Karpas-422 (cell line): ENCODE measurements around a stretch of chr22.

GRCh38 chr22:17086238-17086987 is 1.6 kb downstream of the IL17RA start:
- PRO-cap, result no peak
- RAMPAGE, long total RNA, result no peak

DNA sequence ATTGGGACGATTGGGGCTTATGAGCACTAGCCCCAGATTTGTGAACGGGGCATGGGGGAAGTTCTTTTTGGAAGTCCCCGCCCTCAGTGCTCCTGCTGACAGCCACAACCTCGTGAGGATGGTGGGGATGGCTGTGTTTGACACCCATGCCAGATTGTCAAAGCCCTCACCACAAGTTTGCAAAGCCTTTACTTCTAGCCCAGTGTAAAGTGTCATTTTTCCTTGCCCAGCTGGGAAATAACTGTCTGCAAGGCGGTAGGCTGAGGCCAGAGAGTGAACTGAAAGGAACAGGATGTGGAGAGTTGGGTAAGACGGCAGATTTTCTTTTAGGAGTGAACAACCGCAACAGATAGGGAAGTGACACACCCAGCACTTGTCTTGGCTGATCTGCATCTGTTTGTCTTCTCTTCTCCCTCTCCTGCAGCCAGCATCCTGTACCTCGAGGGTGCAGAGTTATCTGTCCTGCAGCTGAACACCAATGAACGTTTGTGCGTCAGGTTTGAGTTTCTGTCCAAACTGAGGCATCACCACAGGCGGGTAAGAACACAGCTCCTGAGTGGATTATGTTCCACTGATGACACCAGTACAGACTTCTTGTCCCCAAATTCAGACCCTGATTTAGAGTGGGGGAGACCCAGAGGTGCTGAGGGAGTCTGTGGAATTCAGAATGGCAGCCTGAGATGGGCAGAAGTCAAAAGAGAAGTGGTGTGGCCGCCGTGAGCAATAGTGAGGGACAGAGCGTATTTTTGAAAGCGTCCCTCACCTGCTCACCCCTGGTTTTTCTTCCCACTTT is 13.7 kb downstream of the IL17RA start:
- PRO-cap, result no peak
- RAMPAGE, long total RNA, result no peak

- PRO-cap, result no peak
- RAMPAGE, long total RNA, result no peak
Measured at GRCh38 chr22:17113958-17115083, 6.8 kb downstream of the TMEM121B start.

GRCh38 chr22:17116778-17117528 is 4.2 kb downstream of the TMEM121B start:
- PRO-cap, result no peak
- RAMPAGE, long total RNA, result no peak

- PRO-cap, result no peak
- RAMPAGE, long total RNA, result no peak
Measured at GRCh38 chr22:17264310-17265165, 45.3 kb upstream of the ADA2 start.

- PRO-cap, result no peak
- RAMPAGE, long total RNA, result no peak
Measured at GRCh38 chr22:17370020-17370453, 777 bp downstream of the CECR2 start.

- PRO-cap, result no peak
- RAMPAGE, long total RNA, result no peak
Measured at GRCh38 chr22:17385444-17386396, 16.5 kb downstream of the CECR2 start.

- PRO-cap, result no peak
- RAMPAGE, long total RNA, result no peak
Measured at GRCh38 chr22:17472234-17472568, 91.1 kb upstream of the SLC25A18 start.

GRCh38 chr22:17483862-17484512 is 79.3 kb upstream of the SLC25A18 start:
- PRO-cap, result no peak
- RAMPAGE, long total RNA, result no peak

- PRO-cap, result no peak
- RAMPAGE, long total RNA, result no peak
Measured at GRCh38 chr22:17706313-17707000, 67.8 kb downstream of the BID start.

GRCh38 chr22:17753615-17753929 is 20.7 kb downstream of the BID start:
- PRO-cap, result no peak
- RAMPAGE, long total RNA, result no peak

DNA sequence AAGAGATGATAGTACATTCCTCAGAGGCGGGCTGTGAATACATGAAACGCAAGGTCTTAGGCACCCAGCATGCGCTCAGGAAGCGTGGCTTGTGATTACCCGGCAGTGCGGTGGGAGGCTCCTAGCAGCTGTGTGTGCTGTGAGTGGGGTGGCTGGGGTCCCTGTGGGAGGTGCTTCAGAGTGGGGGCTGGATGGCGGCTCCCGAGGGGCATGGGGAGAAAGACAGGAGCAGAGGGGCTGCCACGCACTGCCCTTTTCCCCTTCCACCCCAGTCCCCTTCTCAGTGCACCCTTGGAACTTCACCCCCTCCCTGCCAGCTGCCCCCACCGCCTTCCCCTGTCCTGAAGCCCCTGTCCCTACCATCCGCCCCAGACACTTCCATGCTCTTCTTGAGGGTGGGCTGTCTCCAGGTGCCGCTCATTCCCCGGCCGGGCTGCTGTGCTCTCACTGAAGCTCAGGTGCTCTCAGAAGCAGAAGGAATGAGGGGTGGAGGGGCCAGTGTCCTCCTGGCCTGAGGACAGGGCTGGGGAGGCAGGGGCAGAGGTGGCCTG is 6.3 kb upstream of the BID start:
- PRO-cap, result no peak
- RAMPAGE, long total RNA, result no peak

DNA sequence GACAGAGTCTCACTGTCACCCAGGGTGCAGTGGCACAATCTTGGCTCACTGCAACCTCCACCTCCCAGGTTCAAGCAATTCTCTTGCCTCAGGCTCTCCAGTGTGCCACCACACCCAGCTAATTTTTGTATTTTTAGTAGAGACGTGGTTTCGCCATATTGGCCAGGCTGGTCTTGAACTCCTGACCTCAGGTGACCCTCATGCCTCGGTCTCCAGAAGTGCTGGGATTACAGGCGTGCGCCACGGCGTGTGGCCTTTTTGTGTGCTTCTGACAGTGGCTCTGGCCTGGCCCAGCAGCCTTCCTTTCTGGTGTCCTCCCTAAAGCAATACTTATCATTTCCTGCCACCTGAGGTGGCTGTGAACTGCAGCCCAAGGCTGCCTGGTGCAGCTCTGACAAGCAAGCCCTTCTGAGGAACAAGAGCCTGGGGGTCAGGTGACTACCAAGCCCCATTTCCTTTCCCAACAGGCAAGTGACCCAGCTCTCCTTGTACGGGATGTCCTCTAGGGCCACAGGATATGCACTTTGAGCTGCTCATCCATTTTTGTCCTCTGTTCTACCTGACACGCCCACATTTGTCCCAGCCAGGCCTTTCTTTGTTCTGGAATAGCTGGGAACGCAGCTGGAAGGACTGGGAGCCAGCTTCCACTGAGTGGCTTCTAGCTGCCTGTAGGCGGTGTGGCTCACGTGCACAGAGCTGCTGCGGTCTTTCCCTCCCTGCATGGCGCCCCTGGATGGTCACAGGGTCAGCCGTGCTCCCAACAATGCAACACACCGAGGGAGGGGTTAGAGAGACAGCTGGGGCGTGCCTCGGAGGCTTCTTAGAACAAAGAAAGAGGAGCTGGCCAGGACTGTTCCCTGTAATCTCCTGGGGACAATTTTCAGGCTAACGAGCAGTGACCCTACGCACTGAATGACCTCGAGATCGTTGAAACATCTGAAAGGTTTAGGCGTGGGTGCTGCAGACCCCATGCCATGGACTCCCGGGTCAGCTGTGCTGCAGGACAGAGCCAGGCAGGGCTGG is 12.3 kb upstream of the BID start:
- PRO-cap, result no peak
- RAMPAGE, long total RNA, result no peak

DNA sequence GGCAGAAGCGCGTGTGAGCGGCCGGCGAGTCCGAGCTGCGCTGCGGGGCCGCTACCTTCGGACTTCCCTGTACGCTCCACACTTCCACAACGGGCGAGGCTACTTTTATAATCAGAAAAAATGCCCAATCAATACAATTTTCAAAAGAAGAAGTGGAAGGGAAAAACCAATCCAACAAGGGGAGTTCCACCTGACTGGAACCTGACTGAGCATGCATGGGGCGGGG is 21.3 kb upstream of the BID start:
- PRO-cap, result no peak
- RAMPAGE, long total RNA, result no peak

- PRO-cap, result no peak
- RAMPAGE, long total RNA, result no peak
Measured at GRCh38 chr22:17795904-17796732, 21.8 kb upstream of the BID start.

- PRO-cap, result no peak
- RAMPAGE, long total RNA, result no peak
Measured at GRCh38 chr22:17807909-17808565, 33.8 kb upstream of the BID start.

- PRO-cap, result no peak
- RAMPAGE, long total RNA, result no peak
Measured at GRCh38 chr22:17809043-17809405, 34.8 kb upstream of the BID start.

DNA sequence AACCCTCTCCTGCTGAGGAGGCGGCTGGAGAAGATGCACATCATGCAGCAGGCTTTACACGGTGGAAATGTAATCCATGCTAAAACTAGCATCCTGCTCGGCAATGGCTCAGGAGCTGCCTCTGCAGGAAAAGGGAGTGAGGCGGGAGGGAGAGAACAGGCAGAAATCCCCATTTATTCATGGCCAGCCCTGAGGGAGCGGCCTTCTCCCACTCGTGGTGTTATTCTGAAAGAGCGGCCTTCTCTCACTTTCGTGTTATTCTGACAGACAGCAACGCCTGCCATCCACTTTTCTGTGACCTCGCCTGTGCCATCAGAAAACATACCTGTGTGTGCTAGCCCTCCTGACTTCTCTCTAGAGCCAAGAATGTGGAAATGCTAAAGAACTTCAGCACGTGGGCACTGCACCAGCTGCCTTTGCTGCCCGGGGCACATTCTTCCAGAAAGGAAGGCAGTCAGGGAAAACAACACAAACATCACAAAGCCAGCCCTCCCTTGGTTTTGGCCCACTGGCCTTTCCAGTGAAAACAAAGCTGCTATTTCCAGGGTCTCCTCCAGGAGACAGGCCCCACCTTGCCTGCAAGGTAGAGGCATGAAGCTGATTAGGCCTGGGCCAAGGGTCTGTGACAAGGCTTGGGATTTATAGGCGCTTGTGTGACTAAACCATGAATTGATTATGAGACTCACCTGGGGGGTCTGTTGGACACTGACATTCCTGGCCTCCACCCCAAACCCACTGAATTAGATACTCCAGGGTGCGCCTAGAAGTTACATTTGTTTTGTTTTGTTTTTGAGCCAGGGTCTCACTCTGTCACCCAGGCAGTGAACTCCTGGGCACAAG is 63.0 kb upstream of the BID start:
- PRO-cap, result no peak
- RAMPAGE, long total RNA, result no peak

DNA sequence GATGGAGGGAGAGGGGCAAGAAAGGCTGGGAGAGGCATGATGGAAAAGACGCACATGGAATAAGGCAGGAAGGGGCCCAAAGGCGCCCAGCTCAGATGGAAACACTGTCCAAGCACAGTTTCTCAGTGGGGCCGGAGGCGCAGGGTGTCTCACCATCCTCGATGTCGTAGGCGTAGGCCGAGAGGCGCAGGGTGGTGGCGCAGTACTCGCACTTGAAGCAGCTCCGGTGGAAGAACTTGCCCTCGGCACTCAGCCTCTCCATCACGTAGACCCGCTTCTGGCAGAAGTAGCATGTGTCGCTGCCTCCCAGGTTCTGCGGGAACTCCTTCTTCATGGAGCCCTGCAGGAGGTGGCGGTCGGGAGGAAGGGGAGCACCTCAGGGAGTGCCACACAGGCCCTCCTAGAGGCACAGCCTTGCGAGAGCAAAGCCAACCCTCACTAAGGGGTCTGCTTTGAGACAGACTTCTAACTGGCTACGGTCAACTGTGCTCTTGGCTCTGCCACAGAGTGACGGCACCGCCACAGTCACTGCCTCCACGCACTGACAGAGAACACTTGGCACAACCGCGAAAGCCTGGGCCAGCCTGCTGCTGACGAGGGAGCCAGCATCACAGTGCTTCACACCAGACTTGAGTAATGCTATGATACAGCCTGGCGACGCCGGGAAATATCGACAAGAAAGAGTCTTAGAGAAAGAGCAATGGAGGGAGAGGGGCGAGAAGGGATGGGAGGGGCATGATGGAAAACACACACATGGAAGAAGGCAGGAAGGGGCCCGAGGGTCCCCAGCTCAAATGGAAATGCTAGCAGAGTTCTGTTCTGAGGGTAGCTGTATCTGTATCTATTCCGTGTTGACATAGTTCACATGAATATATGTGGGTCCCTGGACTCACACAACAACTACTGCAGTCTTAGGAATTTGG is 97.7 kb upstream of the BID start:
- PRO-cap, result no peak
- RAMPAGE, long total RNA, result no peak

GRCh38 chr22:17910415-17911348 is 113.7 kb downstream of the MICAL3 start:
- PRO-cap, result no peak
- RAMPAGE, long total RNA, result no peak